ENCODE measurements around a stretch of chr3.

DNA sequence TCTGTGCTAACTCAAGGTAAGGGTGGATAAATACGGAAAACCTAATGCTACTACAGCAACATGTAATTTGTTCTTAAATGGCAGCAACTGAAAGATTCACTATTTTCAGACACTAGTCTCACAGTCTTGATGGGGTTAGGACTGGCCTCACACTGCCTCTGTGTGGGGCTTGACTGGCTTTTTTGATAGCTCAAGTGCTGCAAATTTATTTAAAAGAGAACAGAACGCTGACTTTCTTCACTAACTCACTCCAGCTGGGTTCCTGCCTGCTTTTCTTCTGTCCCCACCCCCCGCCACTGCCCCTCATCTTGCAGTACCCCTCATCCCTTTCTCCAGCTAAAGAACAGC, 2.0 kb downstream of the CADPS start:
- RAMPAGE, long total RNA = no peak
- RRBS, 2 experiments = no CpG with 5 or more reads among the region's 3 CpGs
CAGE:
- cytosol, long polyA minus RNA = no peak
- cytosol, long polyA plus RNA = no peak
- long polyA plus RNA = no peak
- nucleolus, long total RNA = no peak
- nucleus, long polyA plus RNA = no peak
- nucleus, long total RNA = no peak

DNA sequence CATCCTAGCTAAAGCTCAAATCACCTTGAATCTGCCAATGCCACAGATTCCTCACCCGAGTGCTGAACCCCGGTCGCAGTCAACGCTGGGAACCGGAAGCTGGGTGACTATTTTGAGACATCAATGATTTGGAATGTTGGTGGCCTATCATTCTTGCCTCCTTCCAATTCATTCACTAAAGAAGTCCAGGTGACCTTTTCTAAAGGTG, 74.8 kb upstream of the SYNPR start:
- RAMPAGE, long total RNA = no peak
- RRBS, 2 experiments = no CpG with 5 or more reads among the region's 5 CpGs
CAGE:
- cytosol, long polyA minus RNA = no peak
- cytosol, long polyA plus RNA = no peak
- long polyA plus RNA = no peak
- nucleolus, long total RNA = no peak
- nucleus, long polyA plus RNA = no peak
- nucleus, long total RNA = no peak

DNA sequence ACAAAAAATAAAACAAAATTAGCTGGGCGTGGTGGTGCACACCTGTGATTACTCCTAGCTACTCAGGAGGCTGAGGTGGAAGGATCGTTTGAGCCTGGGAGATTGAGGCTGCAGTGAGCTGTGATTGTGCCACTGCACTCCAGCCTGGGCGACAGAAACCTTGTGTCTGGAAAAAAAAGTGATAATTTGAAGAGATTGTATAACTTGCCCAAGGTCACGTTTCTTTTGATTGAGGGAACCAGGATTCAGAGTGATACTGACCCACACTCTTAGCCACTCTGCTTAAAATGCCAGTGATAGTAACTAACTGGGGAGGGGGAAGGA, 75.9 kb downstream of the PSMD6 start:
- RAMPAGE, long total RNA = no peak
- RRBS, 2 experiments = no CpG with 5 or more reads among the region's 4 CpGs
CAGE:
- cytosol, long polyA minus RNA = no peak
- cytosol, long polyA plus RNA = no peak
- long polyA plus RNA = no peak
- nucleolus, long total RNA = no peak
- nucleus, long polyA plus RNA = no peak
- nucleus, long total RNA = no peak

- RAMPAGE, long total RNA = no peak
- RRBS, 2 experiments = no CpG with 5 or more reads among the region's 6 CpGs
CAGE:
- cytosol, long polyA minus RNA = no peak
- cytosol, long polyA plus RNA = no peak
- long polyA plus RNA = no peak
- nucleolus, long total RNA = no peak
- nucleus, long polyA plus RNA = no peak
- nucleus, long total RNA = no peak
Observed at GRCh38 chr3:63960319-63960913, 62.9 kb downstream of the PSMD6 start.

GRCh38 chr3:64345226-64345813, 120.1 kb upstream of the PRICKLE2 start:
- RAMPAGE, long total RNA = no peak
- RRBS, 2 experiments = no CpG with 5 or more reads among the region's 4 CpGs
CAGE:
- cytosol, long polyA minus RNA = no peak
- cytosol, long polyA plus RNA = no peak
- long polyA plus RNA = no peak
- nucleolus, long total RNA = no peak
- nucleus, long polyA plus RNA = no peak
- nucleus, long total RNA = no peak

GRCh38 chr3:64443819-64444580, 218.7 kb upstream of the PRICKLE2 start:
- RAMPAGE, long total RNA = no peak
- RRBS, 2 experiments = no CpG with 5 or more reads among the region's 18 CpGs
CAGE:
- cytosol, long polyA minus RNA = no peak
- cytosol, long polyA plus RNA = no peak
- long polyA plus RNA = no peak
- nucleolus, long total RNA = no peak
- nucleus, long polyA plus RNA = no peak
- nucleus, long total RNA = no peak

DNA sequence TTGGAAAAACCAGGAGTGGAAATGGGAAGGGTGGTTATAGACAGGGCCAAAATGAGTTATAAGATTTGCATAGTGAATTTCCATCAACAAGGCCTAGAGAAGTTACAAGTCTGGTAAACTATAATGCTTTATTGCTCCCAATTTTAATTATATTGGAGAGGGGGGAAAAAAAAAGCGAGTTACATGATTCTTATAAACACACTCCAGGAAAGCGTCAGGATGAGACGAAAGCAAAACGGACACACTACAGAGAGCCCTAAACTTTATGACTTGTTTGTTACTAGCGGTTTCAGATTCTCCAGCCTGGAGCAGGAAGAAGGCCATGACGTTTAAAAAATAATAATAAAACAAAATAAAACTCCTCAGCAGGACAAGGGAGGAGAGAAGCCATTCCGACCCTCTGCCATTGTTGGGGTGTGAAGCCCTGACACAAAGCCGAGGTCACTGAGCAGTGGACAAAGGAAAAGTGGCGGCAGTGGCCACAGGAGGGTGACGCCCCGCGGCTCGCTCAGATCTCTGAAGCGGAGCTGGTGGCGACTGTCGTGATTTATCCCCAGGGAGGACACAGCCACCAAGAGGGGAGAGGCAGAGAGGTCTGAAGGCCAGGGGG, 45.4 kb downstream of the ADAMTS9 start:
- RAMPAGE, long total RNA = no peak
- RRBS, 2 experiments = no CpG with 5 or more reads among the region's 16 CpGs
CAGE:
- cytosol, long polyA minus RNA = no peak
- cytosol, long polyA plus RNA = no peak
- long polyA plus RNA = no peak
- nucleolus, long total RNA = no peak
- nucleus, long polyA plus RNA = no peak
- nucleus, long total RNA = no peak

GRCh38 chr3:64684630-64685617, 2.9 kb downstream of the ADAMTS9 start:
- RAMPAGE, long total RNA = no peak
- RRBS, 2 experiments = 28 to 69% methylated on average over 7 of the region's 49 CpGs
CAGE:
- cytosol, long polyA minus RNA = no peak
- cytosol, long polyA plus RNA = no peak
- long polyA plus RNA = no peak
- nucleolus, long total RNA = no peak
- nucleus, long polyA plus RNA = no peak
- nucleus, long total RNA = no peak

DNA sequence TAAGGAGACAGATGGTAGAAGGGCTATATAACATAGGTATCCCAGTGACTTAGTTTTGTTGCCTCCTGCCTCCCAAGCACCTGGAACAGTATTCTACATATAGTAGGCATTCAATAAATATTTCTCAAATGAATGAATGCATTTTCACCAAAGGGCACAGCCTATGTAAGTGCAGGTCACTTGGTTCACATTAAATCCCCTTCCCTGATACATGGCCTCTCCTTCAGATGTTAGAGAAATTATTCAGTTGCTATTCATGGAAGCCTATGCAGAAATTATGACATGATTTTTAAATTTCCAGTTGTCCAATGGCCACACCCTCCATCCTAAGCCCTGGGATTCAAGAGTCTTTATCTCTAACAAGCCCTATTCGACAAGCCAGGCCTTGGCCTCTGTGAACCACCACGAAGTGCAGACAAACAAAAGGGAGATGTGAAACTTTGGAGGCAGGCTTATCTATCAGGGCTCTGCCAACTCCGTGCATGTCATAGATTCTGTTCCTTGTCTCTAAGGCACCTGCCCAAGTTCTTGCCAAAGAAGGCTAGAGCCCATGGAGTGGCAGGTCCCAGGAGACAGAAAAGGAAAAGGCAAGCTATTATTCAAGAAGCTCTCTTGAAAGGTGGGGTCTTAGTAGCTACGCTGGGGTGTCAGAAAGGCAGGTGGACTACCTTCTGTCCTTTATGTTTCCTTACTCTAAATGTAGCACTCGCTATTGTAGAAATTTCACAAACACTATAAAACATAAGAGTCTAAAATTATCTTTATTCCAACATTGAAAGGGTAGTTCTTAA, 212.3 kb upstream of the ADAMTS9 start:
- RAMPAGE, long total RNA = no peak
- RRBS, 2 experiments = no CpG with 5 or more reads among the region's 5 CpGs
CAGE:
- cytosol, long polyA minus RNA = no peak
- cytosol, long polyA plus RNA = no peak
- long polyA plus RNA = no peak
- nucleolus, long total RNA = no peak
- nucleus, long polyA plus RNA = no peak
- nucleus, long total RNA = no peak

- RAMPAGE, long total RNA = no peak
- RRBS, 2 experiments = no CpG with 5 or more reads among the region's 6 CpGs
CAGE:
- cytosol, long polyA minus RNA = no peak
- cytosol, long polyA plus RNA = no peak
- long polyA plus RNA = no peak
- nucleolus, long total RNA = no peak
- nucleus, long polyA plus RNA = no peak
- nucleus, long total RNA = no peak
Observed at GRCh38 chr3:64992575-64993290, 304.9 kb upstream of the ADAMTS9 start.

DNA sequence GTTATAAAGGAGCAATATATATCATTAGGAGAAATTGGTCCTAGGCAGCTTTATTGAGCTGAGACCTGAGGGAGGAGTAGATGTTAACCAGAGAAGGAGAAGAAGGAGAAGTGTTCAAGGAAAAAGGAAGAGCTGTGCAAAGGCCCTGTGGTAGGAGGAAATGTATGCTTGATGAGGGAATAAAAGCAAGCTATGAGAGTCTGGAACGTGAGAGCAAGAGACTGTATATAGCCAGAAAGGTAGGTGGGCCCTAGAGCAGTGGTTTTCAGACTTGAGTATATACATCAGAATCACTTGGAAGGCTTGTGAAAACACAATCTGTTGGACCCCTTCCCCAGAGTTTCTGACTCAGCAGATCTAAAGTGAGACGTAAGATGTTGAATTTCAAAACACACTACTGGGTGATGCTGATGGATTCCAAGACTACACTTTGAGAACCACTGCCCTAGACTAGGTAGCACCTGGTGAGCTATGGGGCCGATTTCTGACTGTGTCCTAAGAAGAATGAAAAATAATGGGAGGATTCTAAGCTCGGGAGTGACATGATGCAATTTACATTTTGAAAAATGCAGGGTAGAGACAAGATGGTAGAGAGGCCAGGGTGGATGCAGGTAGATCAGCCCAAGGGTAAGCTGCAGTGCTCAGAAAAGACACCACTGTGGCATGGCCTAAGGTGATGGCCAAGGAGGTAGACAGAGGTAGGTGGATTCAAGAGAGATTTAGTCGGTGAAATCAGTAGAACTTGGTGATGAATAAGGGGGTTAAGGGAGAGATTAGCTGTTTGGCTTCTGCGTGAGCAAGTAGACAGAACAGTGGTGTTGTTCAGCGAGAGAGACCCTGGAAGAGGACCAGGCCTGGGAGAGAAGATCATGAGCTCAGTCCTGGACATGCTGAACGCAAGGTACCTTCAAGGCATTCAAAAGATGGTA, 342.5 kb upstream of the ADAMTS9 start:
- RAMPAGE, long total RNA = no peak
- RRBS, 2 experiments = no CpG with 5 or more reads among the region's 8 CpGs
CAGE:
- cytosol, long polyA minus RNA = no peak
- cytosol, long polyA plus RNA = no peak
- long polyA plus RNA = no peak
- nucleolus, long total RNA = no peak
- nucleus, long polyA plus RNA = no peak
- nucleus, long total RNA = no peak

DNA sequence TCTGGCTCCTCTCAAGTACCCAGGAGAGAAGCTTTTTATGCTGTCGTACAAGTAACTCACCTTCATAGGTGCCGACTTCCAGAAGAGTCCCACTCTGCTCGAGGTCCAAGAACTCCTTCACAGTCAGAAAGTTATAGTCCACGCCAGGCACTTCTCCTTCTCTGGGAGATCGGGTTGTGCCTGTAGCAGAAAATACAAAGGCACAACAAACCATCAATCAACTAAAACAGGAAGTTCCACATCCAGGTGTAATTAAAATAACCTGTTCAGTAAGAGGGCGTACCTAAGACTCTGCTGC, 545.3 kb downstream of the MAGI1 start:
- RAMPAGE, long total RNA = no peak
- RRBS, 2 experiments = no CpG with 5 or more reads among the region's 6 CpGs
CAGE:
- cytosol, long polyA minus RNA = no peak
- cytosol, long polyA plus RNA = no peak
- long polyA plus RNA = no peak
- nucleolus, long total RNA = no peak
- nucleus, long polyA plus RNA = no peak
- nucleus, long total RNA = no peak

DNA sequence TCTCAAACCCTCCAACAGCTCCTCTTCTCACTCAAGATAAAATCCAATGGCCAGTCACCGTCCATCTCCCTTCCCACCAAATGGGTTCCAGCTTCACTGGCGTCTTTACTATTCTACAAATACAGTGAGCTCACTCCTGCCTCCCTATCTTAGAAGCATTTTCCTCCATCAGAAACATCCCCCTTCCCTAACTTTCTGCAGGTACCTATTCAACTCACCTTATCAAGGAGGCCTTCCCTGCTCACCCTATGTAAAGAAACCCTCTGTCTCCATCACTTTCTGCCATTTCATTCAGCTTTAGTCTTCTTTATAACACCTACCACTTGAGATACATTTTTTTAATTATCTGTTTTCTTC, 342.7 kb downstream of the MAGI1 start:
- RAMPAGE, long total RNA = no peak
- RRBS, 2 experiments = no CpG with 5 or more reads among the region's 2 CpGs
CAGE:
- cytosol, long polyA minus RNA = no peak
- cytosol, long polyA plus RNA = no peak
- long polyA plus RNA = no peak
- nucleolus, long total RNA = no peak
- nucleus, long polyA plus RNA = no peak
- nucleus, long total RNA = no peak

- RAMPAGE, long total RNA = no peak
- RRBS, 2 experiments = no CpG with 5 or more reads among the region's 5 CpGs
CAGE:
- cytosol, long polyA minus RNA = no peak
- cytosol, long polyA plus RNA = no peak
- long polyA plus RNA = no peak
- nucleolus, long total RNA = no peak
- nucleus, long polyA plus RNA = no peak
- nucleus, long total RNA = no peak
Observed at GRCh38 chr3:65810969-65811668, 227.6 kb downstream of the MAGI1 start.

- RAMPAGE, long total RNA = no peak
- RRBS, 2 experiments = no CpG with 5 or more reads among the region's 10 CpGs
CAGE:
- cytosol, long polyA minus RNA = no peak
- cytosol, long polyA plus RNA = no peak
- long polyA plus RNA = no peak
- nucleolus, long total RNA = no peak
- nucleus, long polyA plus RNA = no peak
- nucleus, long total RNA = no peak
Observed at GRCh38 chr3:65856538-65857459, 181.9 kb downstream of the MAGI1 start.

DNA sequence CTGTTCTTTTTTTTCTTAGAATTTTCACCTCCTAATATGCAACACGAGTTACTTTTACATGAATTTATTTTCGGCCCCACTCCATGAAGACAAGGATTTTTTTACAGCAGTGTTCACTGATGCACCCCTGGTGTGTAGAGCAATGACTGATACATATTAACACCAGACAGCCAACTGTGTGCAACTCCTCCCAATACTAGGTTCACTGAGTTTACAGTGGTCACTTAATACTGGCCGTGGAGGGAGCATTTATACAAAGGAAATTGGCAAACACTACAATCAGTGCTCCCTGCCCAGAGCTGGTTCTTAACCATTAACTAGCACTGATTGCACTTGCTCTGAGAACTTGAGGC, 110.7 kb downstream of the MAGI1 start:
- RAMPAGE, long total RNA = no peak
- RRBS, 2 experiments = no CpG with 5 or more reads among the region's 3 CpGs
CAGE:
- cytosol, long polyA minus RNA = no peak
- cytosol, long polyA plus RNA = no peak
- long polyA plus RNA = no peak
- nucleolus, long total RNA = no peak
- nucleus, long polyA plus RNA = no peak
- nucleus, long total RNA = no peak

DNA sequence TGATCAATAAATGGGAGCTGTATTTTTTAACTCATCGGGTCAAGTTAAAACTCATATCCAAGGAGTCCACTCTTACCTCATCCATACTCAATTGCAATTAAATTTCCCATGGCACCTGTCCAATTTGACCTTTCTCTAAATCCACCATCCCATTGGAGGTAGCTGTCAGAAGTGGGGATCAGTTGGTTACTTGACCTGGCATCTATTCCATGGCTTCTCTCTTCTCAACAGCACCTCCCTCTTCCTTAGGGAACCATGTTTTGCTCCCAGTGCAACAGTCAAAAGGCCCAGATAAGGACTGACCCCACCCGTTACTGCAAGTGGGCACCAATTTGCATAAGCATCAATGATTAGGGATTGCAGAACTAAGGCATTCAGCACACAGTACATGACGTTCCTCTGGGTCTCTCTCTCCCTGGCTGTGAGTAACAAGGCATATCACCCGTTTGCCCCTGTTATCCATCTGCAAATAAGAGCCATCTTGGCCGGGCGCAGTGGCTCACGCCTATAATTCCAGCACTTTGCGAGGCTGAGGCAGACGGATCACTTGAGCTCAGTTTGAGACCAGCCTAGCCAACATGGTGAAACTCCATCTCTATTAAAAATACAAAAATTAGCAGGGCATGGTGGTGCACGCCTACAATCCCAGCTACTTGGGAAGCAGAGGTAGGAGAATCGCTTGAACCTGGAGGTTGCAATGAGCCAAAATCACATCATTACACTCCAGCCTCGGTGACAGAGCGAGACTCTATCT, 18.9 kb downstream of the MAGI1 start:
- RAMPAGE, long total RNA = no peak
- RRBS, 2 experiments = no CpG with 5 or more reads among the region's 13 CpGs
CAGE:
- cytosol, long polyA minus RNA = no peak
- cytosol, long polyA plus RNA = no peak
- long polyA plus RNA = no peak
- nucleolus, long total RNA = no peak
- nucleus, long polyA plus RNA = no peak
- nucleus, long total RNA = no peak

DNA sequence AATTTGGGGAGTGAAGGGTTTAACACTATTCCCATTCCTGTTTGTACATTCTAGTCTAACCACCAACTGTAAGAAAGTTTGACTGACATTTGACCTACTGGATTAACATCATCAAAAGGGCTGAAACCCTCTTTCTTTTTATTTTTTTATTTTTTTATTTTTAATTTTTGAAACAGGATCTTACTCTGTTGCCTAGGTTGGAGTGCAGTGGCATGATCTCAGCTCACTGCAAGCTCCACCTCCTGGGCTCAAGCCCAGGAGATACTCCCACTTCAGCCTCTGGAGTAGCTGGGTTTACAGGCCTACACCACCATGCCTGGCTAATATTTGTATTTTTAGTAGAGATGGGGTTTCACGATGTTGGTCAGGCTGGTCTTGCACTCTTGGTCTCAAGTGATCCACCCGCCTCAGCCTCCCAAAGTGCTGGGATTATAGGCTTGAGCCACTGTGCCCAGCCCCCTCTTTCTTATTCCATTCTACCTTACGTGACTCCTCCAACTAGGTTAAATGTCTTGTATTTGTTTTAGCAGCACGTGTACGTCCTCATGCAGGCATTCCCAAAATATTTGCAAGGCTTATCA, 14.7 kb upstream of the MAGI1 start:
- RAMPAGE, long total RNA = no peak
- RRBS, 2 experiments = no CpG with 5 or more reads among the region's 5 CpGs
CAGE:
- cytosol, long polyA minus RNA = no peak
- cytosol, long polyA plus RNA = no peak
- long polyA plus RNA = no peak
- nucleolus, long total RNA = no peak
- nucleus, long polyA plus RNA = no peak
- nucleus, long total RNA = no peak

DNA sequence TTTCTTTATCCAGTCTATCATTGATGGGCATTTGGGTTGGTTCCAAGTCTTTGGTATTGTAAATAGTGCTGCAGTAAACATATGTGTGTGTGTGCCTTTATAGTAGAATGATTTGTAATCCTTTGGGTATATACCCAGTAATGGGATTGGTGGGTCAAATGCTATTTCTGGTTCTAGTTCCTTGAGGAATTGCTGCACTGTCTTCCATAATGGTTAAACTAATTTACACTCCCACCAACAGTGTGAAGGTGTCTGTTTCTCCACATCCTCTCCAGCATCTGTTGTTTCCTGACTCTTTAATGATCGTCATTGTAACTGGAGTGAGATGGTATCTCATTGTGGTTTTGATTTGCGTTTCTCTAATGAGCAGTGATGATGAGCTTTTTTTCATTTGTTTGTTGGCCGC, 86.1 kb downstream of the SLC25A26 start:
- RAMPAGE, long total RNA = no peak
- RRBS, 2 experiments = no CpG with 5 or more reads among the region's 3 CpGs
CAGE:
- cytosol, long polyA minus RNA = no peak
- cytosol, long polyA plus RNA = no peak
- long polyA plus RNA = no peak
- nucleolus, long total RNA = no peak
- nucleus, long polyA plus RNA = no peak
- nucleus, long total RNA = no peak

DNA sequence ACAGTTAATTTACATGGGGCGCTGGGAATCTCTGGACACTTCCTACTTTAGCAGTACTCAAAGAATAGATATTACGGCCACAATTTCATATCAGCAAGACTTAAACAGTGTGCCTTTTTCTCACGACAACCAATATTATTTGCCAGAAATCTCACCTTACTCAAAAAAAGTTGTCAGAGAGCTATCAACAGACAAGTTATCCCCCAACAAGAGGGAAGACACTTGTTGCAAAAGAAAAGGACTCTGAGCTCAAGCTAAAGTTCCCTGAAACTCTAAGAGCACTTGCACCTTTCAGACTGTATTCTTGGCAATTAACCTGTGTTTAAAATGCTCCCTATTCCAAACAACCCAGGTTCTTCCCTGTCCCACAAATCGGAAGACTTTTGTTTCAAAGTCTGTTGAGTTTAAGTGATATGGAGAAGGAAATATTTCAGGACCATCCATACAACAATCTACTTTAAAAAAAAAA, 4.5 kb downstream of the LRIG1 start:
- RAMPAGE, long total RNA = no peak
- RRBS, 2 experiments = no CpG with 5 or more reads among the region's 4 CpGs
CAGE:
- cytosol, long polyA minus RNA = no peak
- cytosol, long polyA plus RNA = no peak
- long polyA plus RNA = no peak
- nucleolus, long total RNA = no peak
- nucleus, long polyA plus RNA = no peak
- nucleus, long total RNA = no peak

Data from GM12878 (cell line).